SK-N-SH (cell line): ENCODE data around the gene LY75.

DNA sequence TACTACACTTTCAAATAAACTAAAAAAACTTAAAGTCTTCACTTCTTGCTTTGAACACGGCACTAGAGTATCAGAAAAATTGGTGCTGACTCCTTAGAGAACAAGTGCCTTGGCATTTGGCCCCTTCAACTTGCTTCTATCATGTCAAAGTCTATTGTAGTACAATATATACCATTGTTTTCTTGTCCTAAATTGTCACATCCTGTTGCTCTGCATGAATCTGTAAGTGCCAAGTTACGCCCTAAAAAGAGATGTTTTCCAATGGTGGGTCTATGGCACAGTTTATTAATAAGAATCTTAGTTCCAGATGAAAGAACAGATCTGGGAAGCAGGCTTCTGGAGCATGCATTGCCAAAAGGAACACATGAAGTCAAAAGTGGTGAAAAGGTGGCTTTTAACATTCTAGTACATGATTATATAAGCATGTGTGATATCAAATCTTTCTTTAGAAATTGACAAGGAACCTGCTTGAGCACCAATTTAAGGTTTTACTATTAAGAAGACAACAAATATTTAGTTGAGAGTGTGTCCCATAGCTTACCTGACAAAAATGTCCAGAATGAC is 147.7 kb downstream of the NR4A2 start:
- RRBS: no CpG with 5 or more reads among the region's 2 CpGs
CAGE:
- cytosol, long polyA plus RNA: no peak
- long polyA plus RNA: no peak
- nucleus, long polyA plus RNA: no peak

DNA sequence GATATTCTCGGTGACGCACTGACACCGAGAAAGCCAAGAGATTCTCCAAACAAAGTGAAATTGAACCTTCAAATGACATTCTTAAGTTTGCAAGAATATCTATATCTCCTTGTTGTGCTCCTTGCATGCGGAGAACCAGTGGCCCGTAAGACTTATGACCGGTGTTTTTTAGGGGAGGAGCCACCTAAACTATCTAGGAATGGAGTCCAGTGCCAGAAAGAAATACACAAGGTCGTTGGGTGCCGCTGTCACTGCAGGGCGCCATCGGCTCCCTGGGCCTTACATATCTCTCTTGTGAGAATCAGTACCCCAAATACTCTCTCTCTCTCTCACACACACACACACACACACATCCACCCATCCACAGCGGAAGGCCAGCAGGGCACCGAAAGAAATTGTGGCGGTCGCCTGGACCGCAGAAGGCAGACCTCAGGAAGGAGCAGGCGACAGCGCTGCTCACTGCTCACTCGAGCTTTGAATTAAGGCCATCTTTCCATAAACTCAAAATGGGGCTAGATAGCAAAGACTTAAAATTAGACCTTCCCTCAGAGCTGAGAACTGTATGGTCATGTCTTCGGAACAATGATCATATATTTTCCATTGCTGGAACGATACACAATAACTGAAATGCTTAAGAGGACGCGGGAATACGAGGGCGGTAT is 10.4 kb downstream of the NR4A2 start:
- RRBS: no CpG with 5 or more reads among the region's 24 CpGs
CAGE:
- cytosol, long polyA plus RNA: no peak
- long polyA plus RNA: no peak
- nucleus, long polyA plus RNA: no peak

GRCh38 chr2:156492766-156493300 is 56.7 kb downstream of the GPD2 start:
- RRBS: no CpG with 5 or more reads among the region's 1 CpG
CAGE:
- cytosol, long polyA plus RNA: no peak
- long polyA plus RNA: no peak
- nucleus, long polyA plus RNA: no peak

- RRBS: 14% methylated on average over 3 of the region's 15 CpGs
CAGE:
- cytosol, long polyA plus RNA: no peak
- long polyA plus RNA: no peak
- nucleus, long polyA plus RNA: no peak
Measured at GRCh38 chr2:157415542-157416359, 28.1 kb downstream of the CYTIP start.

GRCh38 chr2:157426473-157427105 is 17.3 kb downstream of the CYTIP start:
- RRBS: no CpG with 5 or more reads among the region's 4 CpGs
CAGE:
- cytosol, long polyA plus RNA: no peak
- long polyA plus RNA: no peak
- nucleus, long polyA plus RNA: no peak

GRCh38 chr2:157818114-157818735 is 57.9 kb downstream of the ACVR1 start:
- RRBS: no CpG with 5 or more reads among the region's 9 CpGs
CAGE:
- cytosol, long polyA plus RNA: no peak
- long polyA plus RNA: no peak
- nucleus, long polyA plus RNA: no peak

- RRBS: no CpG with 5 or more reads among the region's 6 CpGs
CAGE:
- cytosol, long polyA plus RNA: no peak
- long polyA plus RNA: no peak
- nucleus, long polyA plus RNA: no peak
Measured at GRCh38 chr2:157825776-157826230, 50.3 kb downstream of the ACVR1 start.

DNA sequence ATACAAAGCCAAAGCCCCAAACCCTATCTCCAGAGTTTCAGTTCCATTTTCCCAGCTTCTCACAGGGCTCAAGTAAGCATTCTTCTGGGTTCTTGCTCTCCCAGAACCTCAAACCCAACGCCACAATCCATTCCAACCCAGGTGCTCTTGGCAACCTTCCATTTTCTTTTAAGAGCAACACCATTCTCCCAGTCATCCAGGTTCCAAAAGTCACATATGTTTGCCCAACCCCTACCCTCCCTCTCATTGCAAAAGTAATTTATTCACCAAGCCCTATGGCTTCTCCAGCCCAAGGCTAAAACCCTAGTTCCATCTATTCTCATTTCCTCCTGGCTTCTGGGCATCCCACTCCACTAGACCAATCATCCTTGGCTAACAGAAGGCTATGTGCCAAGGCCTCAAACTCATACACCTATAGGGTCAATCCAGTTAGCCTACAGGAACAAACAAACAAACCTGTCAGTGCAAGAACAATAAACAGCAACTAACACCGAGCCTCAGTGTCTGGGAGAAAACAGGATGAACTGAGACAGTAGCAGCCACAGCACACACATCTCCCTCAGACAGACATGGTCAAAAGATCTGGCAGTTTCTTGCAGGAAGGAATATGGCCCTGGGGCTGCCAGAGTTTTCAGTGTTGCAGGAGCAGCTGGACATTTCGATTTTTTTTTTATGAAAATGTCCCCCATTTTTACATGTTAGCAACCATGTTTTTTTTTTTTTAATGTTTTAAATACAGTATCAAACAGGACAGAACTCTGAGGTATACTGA is 9.0 kb downstream of the ACVR1 start:
- RRBS: no CpG with 5 or more reads among the region's 3 CpGs
CAGE:
- cytosol, long polyA plus RNA: no peak
- long polyA plus RNA: no peak
- nucleus, long polyA plus RNA: no peak

DNA sequence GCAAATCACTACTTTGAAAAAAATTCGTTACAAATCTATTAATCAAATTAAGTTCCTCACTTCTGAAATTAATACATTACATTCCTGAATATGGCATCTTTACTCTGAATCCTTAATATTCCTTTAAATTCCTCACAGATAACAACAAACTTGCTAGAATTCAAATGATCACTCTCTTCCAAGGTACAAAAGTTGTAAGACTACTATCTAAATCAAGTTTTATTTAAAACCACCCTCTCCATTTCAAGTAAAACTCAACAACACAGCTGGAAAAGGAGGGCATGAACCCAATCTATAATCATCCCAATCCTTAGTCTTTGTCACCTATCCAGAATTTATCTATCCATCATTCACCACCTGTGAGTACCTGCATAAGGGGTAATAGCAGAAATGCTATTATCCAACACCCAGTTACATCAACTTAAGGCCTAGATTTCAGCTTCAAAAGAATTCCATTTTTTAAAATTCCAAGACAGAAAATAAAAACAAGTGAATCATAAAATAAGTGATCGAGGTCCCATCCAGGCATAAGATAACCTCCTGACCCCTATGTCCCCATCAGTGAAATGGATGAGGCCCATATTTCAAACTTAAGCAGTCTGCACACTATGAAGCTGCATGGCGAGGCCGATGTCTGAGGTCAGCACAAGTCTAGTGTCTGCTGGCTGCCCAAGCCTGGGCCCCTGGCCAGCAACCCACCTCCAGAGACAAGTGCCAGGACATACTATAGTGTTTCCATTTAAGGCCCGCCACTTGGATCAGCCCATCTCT is 2.1 kb downstream of the ACVR1 start:
- RRBS: no CpG with 5 or more reads among the region's 5 CpGs
CAGE:
- cytosol, long polyA plus RNA: no peak
- long polyA plus RNA: no peak
- nucleus, long polyA plus RNA: no peak

DNA sequence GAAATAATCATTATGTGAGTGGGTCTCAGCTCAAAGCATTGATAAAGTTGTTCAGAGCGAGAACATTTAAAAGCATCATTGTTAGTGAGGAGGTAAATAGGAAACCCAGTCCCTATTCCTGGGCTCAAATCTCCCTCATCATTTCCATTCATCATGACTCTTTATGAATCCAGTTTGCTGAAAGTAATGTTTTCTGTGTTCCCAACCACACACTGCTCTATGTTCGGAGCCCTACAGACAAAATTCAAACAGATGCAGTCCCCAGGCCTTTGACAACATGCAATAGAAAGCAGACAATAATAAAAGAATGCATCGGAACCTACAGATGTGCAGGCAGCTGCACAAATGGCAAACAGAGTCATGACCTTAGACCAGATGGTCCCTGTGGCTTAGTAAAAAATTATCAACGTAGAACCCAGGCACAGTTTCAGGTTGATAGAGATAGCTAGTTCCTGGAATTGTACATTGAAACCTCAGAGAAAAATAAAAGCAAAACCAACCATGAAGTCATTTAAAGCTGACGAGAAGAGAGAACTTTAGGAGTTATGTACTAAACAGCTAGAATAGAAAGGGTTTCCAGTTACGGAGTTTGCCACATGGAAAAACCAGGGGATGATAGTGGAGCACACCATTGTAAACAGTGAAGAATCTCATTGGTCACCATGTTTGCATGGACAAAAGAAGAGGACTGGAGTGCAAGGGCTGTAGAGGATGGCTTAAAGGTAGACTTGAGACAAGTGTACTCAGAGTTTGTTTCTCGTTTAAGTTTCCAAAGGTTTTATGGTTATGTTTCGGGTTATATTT is 23.1 kb upstream of the ACVR1 start:
- RRBS: no CpG with 5 or more reads among the region's 8 CpGs
CAGE:
- cytosol, long polyA plus RNA: no peak
- long polyA plus RNA: no peak
- nucleus, long polyA plus RNA: no peak

GRCh38 chr2:158191504-158192128 is 89.9 kb downstream of the UPP2 start:
- RRBS: no CpG with 5 or more reads among the region's 2 CpGs
CAGE:
- cytosol, long polyA plus RNA: no peak
- long polyA plus RNA: no peak
- nucleus, long polyA plus RNA: no peak

GRCh38 chr2:158457241-158457592 is 465 bp downstream of the PKP4 start:
- RRBS: 4% methylated on average over 3 of the region's 44 CpGs
CAGE:
- cytosol, long polyA plus RNA: no peak
- long polyA plus RNA: no peak
- nucleus, long polyA plus RNA: no peak

GRCh38 chr2:158620818-158621415 is 164.2 kb downstream of the PKP4 start:
- RRBS: no CpG with 5 or more reads among the region's 5 CpGs
CAGE:
- cytosol, long polyA plus RNA: no peak
- long polyA plus RNA: no peak
- nucleus, long polyA plus RNA: no peak

DNA sequence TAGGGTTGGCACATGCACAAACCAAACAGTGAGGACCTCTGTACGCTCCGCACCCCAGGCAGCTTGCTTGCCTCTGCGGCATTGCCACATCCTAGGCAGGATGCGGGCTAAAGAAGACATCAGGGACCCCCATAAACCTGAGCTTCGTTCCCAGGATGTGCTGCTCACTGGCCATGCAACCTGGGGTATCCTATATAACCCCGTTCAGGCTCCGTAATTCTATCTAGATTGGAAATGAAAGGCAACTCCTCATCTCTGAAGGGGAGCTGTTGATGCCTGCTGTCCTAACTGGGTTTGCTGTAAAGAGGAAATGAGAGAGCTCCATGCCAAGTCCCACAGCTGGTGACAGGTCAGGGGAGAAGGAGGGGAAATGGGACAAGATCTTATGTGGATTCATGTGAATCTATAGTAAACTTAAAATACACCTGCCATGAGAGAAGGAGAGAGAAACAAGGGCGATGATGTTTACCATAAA is 128.0 kb upstream of the DAPL1 start:
- RRBS: no CpG with 5 or more reads among the region's 8 CpGs
CAGE:
- cytosol, long polyA plus RNA: no peak
- long polyA plus RNA: no peak
- nucleus, long polyA plus RNA: no peak

GRCh38 chr2:158717887-158718347 is 77.2 kb upstream of the DAPL1 start:
- RRBS: no CpG with 5 or more reads among the region's 6 CpGs
CAGE:
- cytosol, long polyA plus RNA: no peak
- long polyA plus RNA: no peak
- nucleus, long polyA plus RNA: no peak

GRCh38 chr2:158724769-158725401 is 70.2 kb upstream of the DAPL1 start:
- RRBS: no CpG with 5 or more reads among the region's 9 CpGs
CAGE:
- cytosol, long polyA plus RNA: no peak
- long polyA plus RNA: no peak
- nucleus, long polyA plus RNA: no peak

GRCh38 chr2:159042025-159042667 is 73.7 kb downstream of the TANC1 start:
- RRBS: no CpG with 5 or more reads among the region's 12 CpGs
CAGE:
- cytosol, long polyA plus RNA: no peak
- long polyA plus RNA: no peak
- nucleus, long polyA plus RNA: no peak

DNA sequence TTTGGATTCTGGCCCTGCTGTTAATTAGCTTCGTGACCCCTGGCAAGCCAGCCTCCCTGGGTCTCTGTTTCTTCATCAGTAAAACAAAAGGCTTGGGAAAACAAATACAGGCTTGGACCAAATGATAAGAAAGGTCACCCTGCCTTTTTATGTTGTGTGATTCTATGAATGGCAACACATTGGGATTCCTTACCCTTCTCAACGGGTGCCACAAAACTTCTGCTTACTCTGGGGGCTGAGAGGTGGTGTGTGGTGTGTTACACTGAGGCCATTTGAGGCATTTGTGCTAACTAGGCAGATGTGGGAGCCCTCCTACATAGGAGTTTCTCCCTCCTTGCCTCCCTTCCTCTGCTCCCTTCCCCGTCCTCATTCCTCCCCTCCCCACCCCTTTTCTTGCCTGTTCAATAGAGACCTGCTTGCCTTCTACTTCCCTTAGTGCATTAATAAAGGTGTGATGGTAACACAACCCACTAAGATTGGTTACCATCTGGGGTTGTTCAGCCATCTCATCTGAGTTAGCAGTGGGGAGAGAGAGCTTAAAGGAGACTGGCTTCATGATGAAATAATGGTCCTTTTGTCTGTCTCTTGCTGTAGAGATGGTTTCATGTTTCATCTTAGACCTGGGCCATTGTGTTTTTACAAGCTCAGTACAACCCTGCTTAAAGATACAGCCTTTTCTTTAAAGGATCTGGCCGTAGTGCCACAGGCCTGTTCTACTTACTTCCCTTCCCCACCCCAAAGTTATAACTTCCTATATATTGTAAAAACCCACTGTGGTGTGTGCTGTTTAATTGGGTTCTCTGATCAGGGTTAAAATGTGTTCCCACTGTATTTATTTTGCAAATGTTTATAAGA is 96.3 kb downstream of the TANC1 start:
- RRBS: no CpG with 5 or more reads among the region's 4 CpGs
CAGE:
- cytosol, long polyA plus RNA: no peak
- long polyA plus RNA: no peak
- nucleus, long polyA plus RNA: no peak

DNA sequence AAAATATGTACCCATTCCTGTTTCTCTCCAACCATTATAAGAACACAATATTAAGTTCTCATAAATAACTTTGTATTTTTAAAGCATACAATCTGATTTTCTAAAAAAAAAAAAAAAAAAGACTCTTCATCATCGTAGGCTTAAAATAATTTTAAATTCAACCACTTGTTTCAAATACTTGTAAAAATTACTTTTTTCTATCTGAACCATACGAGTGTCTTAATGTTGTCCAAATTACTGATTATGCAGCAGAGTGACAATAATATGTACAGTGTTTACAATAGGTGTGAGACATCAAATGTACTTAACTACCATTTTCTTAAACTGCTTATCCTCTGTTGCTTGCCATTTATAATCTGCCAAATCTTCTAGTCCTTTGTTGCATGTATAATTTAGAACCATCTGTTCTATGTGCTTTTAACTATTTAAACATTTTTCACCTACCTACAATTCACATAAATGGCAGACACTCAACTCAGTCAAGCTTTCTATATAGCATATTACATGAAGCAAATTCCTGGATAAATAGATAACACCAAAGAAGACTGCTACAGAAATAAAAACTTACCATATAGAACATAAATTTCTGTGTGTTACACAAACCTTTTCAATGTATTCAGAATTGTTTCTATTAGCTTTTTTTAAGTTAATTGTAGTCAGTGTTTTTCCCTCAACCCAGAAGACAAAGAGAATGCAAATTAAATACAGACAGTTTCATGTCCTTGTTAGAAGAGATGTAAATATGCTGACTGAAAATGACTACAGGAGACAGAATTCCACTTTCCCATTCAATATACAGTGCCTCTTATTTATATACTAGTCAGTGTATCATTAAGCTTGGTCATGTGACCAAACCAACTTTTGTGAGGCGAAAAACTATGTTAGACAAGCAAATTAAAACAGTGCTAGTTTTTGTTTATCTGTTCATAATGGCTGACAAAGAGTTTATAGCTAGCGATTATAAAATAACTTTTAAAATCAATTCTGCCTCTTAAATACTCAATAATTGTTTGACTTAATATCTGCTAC is 2.7 kb downstream of the BAZ2B start:
- RRBS: no CpG with 5 or more reads among the region's 4 CpGs
CAGE:
- cytosol, long polyA plus RNA: no peak
- long polyA plus RNA: no peak
- nucleus, long polyA plus RNA: start-site peak on the minus strand centred at position 287 of the sequence, 383 bp wide, 7 and 16 reads in 2 replicates

DNA sequence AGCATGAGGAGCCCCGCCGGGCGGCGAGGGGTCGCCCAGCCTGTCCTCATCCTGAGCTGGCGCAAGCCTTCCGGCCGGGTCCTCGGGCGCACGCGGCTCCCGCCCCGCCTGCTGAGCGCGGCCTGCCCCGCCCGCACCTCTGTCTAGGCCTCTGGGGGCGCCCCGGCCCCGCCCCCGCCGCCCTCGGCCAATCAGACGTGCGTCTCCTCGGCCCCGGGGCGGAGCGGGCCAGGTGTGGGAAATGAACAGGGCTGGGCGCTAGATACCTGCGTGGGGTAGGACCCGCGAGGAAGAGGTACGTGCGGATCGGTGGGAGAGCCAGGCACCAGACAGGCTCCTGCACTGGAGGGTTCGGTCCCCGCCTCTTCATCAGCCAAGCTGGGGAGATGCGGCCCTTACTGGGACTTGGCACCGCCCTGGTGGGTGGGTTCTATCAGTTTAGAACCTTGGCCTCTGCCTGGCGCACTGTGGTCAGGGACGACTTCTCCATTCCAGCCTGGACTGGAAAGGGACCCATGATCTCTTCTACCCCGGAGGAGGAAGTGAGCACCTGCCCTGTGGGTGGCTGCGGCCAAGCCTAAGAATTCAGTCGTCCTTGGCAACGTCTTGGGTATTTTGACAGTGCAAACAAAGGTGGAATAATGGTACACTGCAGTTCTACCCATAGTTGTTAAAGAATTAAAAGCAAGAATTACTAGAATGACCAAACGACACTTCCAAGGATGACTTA is at the start of gene LY75:
TSS of gene LY75 (minus strand) at position 124 of the 730 bp plus-strand sequence.
- RRBS: 90% methylated on average over 24 of the region's 48 CpGs
CAGE:
- cytosol, long polyA plus RNA: no peak
- long polyA plus RNA: no peak
- nucleus, long polyA plus RNA: no peak